Endothelial cell of umbilical vein (primary cell): ENCODE measurements around a stretch of chr3.

DNA sequence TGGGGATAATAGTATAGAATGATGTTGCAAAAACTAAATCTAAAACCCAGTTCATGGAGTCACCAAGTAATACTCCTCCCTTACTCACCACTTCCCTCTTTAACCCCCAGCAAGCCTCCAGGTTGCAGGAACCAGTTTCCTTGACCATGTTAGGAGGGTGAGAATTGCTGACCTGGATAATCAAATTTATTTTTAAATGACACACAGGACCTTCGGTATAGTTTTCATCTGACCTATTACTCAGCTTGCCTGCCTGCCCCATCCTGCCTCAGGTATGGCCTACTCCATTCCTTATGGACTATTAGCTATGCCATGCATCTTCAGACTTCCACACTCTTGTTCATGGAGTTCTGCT is 877 bp downstream of the RTP4 start:
- PRO-cap = no peak
CAGE:
- cytosol, long polyA minus RNA = no peak
- cytosol, long polyA plus RNA = no peak
- long polyA plus RNA = no peak
- nucleus, long polyA minus RNA = no peak
- nucleus, long polyA plus RNA = no peak

DNA sequence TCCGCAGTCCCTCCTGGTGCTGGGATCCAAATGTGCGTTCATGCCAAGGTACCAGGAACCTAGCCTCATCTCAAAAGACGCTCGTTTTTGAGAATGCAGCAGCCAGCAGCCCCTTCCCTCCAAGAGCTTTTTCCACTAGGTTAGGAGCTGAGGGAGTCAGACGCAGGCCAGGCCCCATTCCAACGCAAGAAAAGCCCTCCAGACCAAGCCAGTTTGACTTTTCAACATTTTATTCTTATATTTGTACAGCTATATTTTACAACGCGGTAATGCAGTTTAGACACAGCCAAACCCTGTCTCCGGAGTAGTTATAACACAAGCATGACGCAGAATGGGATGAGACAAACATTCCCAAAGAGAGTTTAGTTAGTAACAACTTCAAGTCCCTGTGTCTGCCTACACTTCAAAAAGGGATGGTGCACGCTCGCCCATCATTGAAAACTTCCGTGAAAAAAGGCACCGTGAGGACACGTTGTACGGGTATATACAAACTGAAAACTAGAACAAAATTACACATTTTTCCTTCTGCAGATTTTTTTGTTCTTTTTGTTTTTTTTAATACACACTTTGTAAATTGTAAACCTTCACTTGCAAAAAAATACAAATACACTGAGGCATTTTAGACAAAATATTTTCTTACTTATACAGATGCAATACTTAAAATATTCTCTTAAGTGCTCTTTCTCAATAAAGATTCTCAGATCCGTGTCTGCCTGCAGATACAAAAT is 19.0 kb upstream of the RTP2 start:
- PRO-cap = no peak
CAGE:
- cytosol, long polyA minus RNA = no peak
- cytosol, long polyA plus RNA = no peak
- long polyA plus RNA = no peak
- nucleus, long polyA minus RNA = no peak
- nucleus, long polyA plus RNA = no peak

- PRO-cap = bidirectional peak, plus-strand start at chr3:187738444, minus-strand start at chr3:187738369; bidirectional peak, plus-strand start at chr3:187738728, minus-strand start at chr3:187738755
CAGE:
- cytosol, long polyA minus RNA = no peak
- cytosol, long polyA plus RNA = no peak
- long polyA plus RNA = no peak
- nucleus, long polyA minus RNA = no peak
- nucleus, long polyA plus RNA = no peak
Observed at GRCh38 chr3:187737999-187738783, 7.1 kb downstream of the BCL6 start.

- PRO-cap = no peak
CAGE:
- cytosol, long polyA minus RNA = no peak
- cytosol, long polyA plus RNA = no peak
- long polyA plus RNA = no peak
- nucleus, long polyA minus RNA = no peak
- nucleus, long polyA plus RNA = no peak
Observed at GRCh38 chr3:187741817-187742041, 3.5 kb downstream of the BCL6 start.

DNA sequence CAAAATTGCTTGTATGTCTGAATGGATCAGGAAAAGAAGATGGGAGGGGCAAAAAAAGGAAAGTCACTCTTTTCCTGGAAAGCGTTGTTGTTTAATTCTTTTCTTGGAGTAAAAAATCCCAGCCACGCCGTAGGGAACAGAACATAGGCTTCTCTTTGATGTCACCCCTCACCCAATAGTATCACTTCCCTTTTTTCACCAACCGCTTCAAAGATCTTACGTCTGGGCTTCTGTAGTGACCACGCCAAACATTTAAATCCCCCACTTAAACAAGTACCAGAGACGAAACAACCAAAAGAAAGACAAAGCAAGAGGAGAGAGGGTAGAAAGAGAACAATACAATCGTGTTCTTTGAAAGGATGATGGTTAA is 27.9 kb upstream of the BCL6 start:
- PRO-cap = no peak
CAGE:
- cytosol, long polyA minus RNA = no peak
- cytosol, long polyA plus RNA = no peak
- long polyA plus RNA = no peak
- nucleus, long polyA minus RNA = no peak
- nucleus, long polyA plus RNA = no peak

DNA sequence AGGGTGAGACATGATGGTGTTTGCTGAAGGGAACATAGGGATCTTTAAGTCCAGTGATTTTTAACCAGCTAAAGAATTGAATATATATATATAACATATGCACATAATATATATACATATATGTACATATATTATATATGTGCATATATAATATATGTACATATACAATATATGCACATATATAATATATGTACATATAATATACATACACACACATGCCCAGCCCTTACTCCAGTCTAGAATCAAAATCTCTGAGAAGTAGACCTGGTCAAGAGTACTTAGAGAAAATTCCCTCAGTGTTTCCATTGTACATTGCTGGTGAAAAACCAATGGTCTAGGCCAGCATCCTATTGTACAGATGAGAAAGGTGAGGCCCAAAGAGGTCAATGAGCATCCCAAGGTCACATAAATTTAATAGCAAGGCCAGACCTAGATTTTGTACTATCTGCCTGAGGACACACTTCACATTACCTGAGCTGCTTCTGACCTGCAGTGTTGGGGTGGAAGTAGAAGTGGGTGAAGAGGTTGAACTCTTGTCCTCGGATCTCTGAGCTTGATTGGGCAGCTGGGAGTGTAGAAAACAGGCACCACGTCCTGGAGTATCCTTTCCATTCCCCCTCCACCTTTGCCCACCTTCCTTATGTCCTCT is 28.8 kb downstream of the LPP start:
- PRO-cap = no peak
CAGE:
- cytosol, long polyA minus RNA = no peak
- cytosol, long polyA plus RNA = no peak
- long polyA plus RNA = no peak
- nucleus, long polyA minus RNA = no peak
- nucleus, long polyA plus RNA = no peak

- PRO-cap = no peak
CAGE:
- cytosol, long polyA minus RNA = no peak
- cytosol, long polyA plus RNA = no peak
- long polyA plus RNA = no peak
- nucleus, long polyA minus RNA = no peak
- nucleus, long polyA plus RNA = no peak
Observed at GRCh38 chr3:188183675-188184173, 29.8 kb downstream of the LPP start.

DNA sequence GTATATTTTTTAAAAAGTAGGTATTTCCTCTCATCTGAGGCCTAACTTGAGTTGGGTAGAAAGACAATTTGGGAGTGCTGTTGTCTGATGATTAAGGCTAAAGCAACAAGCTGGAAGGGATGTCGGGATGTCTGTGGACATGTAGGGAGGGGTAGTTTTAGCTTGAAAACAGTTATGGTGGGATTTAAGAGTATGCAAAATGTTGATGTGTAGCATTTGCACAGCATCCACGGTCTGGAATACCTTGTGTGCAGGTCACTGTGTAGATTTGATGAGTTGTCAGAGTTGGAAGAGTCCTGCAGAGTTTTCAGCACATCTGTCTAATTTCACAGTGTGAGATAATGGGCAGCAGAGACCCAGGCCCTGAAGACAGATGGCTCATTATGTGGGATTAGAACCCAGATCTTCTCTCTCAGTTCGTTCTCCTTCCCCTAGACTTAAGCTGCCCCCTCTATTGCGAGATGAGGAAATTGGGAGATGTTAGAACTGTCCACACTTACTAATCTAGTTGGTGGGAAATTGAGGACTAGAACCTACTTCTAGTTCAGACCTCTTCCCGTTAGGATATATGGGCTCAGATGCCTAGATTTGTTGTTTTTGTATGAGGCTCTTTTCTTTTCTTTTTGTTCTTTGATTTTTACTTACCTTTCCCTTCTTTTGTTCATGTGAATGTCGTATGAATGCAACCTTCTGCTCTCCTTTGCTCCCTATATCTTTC is 59.2 kb downstream of the LPP start:
- PRO-cap = no peak
CAGE:
- cytosol, long polyA minus RNA = start-site peak on the plus strand centred at position 311 of the sequence, 322 bp wide, 11 reads
- cytosol, long polyA plus RNA = no peak
- long polyA plus RNA = no peak
- nucleus, long polyA minus RNA = no peak
- nucleus, long polyA plus RNA = no peak

- PRO-cap = no peak
CAGE:
- cytosol, long polyA minus RNA = no peak
- cytosol, long polyA plus RNA = no peak
- long polyA plus RNA = no peak
- nucleus, long polyA minus RNA = no peak
- nucleus, long polyA plus RNA = no peak
Observed at GRCh38 chr3:188235809-188236298, 81.9 kb downstream of the LPP start.

- PRO-cap = no peak
CAGE:
- cytosol, long polyA minus RNA = no peak
- cytosol, long polyA plus RNA = no peak
- long polyA plus RNA = no peak
- nucleus, long polyA minus RNA = no peak
- nucleus, long polyA plus RNA = no peak
Observed at GRCh38 chr3:188271059-188271972, 117.4 kb downstream of the LPP start.

- PRO-cap = no peak
CAGE:
- cytosol, long polyA minus RNA = no peak
- cytosol, long polyA plus RNA = no peak
- long polyA plus RNA = no peak
- nucleus, long polyA minus RNA = no peak
- nucleus, long polyA plus RNA = no peak
Observed at GRCh38 chr3:188284770-188285163, 130.8 kb downstream of the LPP start.

DNA sequence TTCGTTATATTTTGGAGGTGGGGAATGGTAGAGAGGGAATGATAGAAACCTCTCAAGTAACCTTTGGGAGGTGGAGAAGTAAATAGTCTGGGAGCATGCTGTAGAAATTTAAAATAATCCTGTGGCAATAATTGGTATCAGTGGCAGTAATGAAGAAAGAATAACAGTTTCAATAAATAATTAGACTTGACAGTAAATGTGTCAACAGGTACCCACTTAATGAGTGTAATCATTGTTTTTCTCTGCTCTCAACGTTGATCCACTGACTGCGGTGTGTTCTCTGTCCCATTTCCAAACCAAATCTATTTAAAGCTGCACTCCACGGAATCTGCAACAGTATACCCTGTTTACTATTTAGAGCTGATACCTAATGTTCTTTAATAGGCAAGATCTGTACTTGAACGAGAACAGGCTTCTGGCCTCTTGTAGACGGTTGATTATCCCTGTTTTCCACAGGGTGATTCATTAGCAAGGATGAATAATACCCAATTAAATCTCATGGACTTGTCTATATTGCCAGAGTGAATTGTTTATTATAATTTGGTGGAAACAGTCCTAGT is 189.8 kb downstream of the LPP start:
- PRO-cap = no peak
CAGE:
- cytosol, long polyA minus RNA = no peak
- cytosol, long polyA plus RNA = no peak
- long polyA plus RNA = no peak
- nucleus, long polyA minus RNA = no peak
- nucleus, long polyA plus RNA = no peak

- PRO-cap = no peak
CAGE:
- cytosol, long polyA minus RNA = no peak
- cytosol, long polyA plus RNA = no peak
- long polyA plus RNA = no peak
- nucleus, long polyA minus RNA = no peak
- nucleus, long polyA plus RNA = no peak
Observed at GRCh38 chr3:188351846-188352353, 197.9 kb downstream of the LPP start.

DNA sequence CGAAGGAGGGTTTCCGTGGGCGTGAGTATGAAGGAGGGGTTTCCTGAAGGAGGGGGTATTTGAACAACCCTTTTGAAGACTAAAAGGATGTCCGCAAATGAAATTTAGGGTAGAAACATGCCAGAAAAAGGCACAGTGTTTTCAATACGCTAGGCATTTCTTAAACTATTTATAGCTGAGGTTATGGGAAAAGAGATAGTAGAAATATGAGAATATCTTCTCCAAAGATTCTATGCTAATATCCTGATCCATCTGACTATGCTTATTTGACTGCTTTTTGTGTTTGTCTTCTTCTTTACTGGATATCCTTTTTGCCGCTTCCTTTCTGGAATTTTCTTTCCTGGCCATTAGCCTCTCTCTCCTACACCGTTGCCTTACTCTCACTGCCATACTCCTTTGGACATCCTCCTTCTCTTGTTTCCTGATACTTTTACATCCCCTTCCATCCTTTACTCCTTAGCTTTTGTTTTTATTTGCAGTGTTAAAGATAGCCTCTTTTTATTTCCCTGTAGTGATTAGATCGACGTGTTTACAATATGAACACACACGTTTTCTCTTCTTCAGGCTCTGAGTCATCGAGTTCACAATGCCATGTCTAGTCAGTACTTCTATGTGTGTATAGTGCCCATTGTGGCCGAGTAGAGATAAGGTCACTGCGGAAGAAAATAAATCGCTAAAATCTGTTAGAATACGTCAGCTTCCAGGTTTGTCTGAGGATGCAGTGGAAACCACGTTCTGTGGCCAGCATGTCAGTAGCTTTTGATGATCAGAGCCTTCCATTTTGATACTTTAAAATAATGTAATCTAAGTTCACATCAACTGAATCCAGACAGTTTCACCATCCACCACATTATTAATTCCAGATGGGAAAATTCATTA is 208.4 kb downstream of the LPP start:
- PRO-cap = no peak
CAGE:
- cytosol, long polyA minus RNA = no peak
- cytosol, long polyA plus RNA = no peak
- long polyA plus RNA = no peak
- nucleus, long polyA minus RNA = no peak
- nucleus, long polyA plus RNA = no peak

- PRO-cap = no peak
CAGE:
- cytosol, long polyA minus RNA = no peak
- cytosol, long polyA plus RNA = no peak
- long polyA plus RNA = no peak
- nucleus, long polyA minus RNA = no peak
- nucleus, long polyA plus RNA = no peak
Observed at GRCh38 chr3:188469185-188469787, 315.3 kb downstream of the LPP start.

DNA sequence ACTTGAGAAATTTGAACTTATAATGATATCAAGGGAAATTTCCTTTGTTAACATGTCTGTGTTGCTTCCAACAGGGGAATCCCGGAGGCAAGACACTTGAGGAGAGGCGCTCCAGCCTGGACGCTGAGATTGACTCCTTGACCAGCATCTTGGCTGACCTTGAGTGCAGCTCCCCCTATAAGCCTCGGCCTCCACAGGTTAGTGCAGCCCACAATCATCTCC is 370.5 kb downstream of the LPP start:
- PRO-cap = no peak
CAGE:
- cytosol, long polyA minus RNA = no peak
- cytosol, long polyA plus RNA = no peak
- long polyA plus RNA = no peak
- nucleus, long polyA minus RNA = no peak
- nucleus, long polyA plus RNA = no peak

- PRO-cap = no peak
CAGE:
- cytosol, long polyA minus RNA = no peak
- cytosol, long polyA plus RNA = no peak
- long polyA plus RNA = no peak
- nucleus, long polyA minus RNA = no peak
- nucleus, long polyA plus RNA = no peak
Observed at GRCh38 chr3:188568750-188569220, 414.8 kb downstream of the LPP start.

- PRO-cap = no peak
CAGE:
- cytosol, long polyA minus RNA = no peak
- cytosol, long polyA plus RNA = no peak
- long polyA plus RNA = no peak
- nucleus, long polyA minus RNA = no peak
- nucleus, long polyA plus RNA = no peak
Observed at GRCh38 chr3:188964822-188965506, 206.8 kb upstream of the TPRG1 start.

- PRO-cap = no peak
CAGE:
- cytosol, long polyA minus RNA = no peak
- cytosol, long polyA plus RNA = no peak
- long polyA plus RNA = no peak
- nucleus, long polyA minus RNA = no peak
- nucleus, long polyA plus RNA = no peak
Observed at GRCh38 chr3:189596317-189596972, 34.7 kb upstream of the TP63 start.

DNA sequence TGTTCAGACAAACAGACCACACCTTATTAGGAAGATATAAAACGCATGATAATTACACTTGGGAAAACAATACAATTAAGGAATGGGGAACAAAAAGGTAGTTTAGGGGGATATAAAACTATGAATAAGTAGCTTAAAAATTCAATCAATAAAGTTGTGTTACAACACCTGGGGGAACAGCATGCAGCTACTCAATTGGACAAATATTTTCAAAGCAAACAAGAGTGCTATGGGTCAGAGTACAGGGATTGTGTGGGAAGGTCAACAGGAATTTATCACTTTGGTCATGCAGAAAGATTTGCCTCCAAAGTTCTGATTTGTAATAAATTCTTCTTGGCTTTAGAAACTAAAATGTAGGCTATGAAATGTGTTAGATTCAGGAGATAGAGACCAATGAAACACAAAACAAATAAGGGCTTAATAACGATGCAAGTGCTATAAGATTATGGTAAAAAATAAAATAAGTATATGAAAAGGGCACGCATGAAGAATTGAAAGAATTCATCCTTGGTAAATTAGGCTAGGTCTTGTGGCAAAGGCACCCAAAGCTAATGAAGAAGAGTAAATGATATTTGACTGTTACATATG is 14.9 kb downstream of the CLDN1 start:
- PRO-cap = no peak
CAGE:
- cytosol, long polyA minus RNA = no peak
- cytosol, long polyA plus RNA = no peak
- long polyA plus RNA = no peak
- nucleus, long polyA minus RNA = no peak
- nucleus, long polyA plus RNA = no peak